Ureter (tissue), 1 donor: ENCODE measurements around the genes UBALD1 and SEPTIN12.

DNA sequence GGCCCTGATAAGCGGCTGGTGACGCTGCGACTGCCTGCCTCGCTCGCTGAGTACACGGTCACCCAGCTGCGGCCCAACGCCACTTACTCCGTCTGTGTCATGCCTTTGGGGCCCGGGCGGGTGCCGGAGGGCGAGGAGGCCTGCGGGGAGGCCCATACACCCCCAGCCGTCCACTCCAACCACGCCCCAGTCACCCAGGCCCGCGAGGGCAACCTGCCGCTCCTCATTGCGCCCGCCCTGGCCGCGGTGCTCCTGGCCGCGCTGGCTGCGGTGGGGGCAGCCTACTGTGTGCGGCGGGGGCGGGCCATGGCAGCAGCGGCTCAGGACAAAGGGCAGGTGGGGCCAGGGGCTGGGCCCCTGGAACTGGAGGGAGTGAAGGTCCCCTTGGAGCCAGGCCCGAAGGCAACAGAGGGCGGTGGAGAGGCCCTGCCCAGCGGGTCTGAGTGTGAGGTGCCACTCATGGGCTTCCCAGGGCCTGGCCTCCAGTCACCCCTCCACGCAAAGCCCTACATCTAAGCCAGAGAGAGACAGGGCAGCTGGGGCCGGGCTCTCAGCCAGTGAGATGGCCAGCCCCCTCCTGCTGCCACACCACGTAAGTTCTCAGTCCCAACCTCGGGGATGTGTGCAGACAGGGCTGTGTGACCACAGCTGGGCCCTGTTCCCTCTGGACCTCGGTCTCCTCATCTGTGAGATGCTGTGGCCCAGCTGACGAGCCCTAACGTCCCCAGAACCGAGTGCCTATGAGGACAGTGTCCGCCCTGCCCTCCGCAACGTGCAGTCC lies 10.9 kb downstream of the VASN start:
- PRO-cap, result no peak

- PRO-cap, result no peak
Measured at GRCh38 chr16:4392031-4393283, 20.8 kb downstream of the VASN start.

- PRO-cap, result no peak
Measured at GRCh38 chr16:4510794-4511423, 27.7 kb downstream of the CDIP1 start.

GRCh38 chr16:4521807-4522879 lies 16.4 kb downstream of the CDIP1 start:
- PRO-cap, result no peak

DNA sequence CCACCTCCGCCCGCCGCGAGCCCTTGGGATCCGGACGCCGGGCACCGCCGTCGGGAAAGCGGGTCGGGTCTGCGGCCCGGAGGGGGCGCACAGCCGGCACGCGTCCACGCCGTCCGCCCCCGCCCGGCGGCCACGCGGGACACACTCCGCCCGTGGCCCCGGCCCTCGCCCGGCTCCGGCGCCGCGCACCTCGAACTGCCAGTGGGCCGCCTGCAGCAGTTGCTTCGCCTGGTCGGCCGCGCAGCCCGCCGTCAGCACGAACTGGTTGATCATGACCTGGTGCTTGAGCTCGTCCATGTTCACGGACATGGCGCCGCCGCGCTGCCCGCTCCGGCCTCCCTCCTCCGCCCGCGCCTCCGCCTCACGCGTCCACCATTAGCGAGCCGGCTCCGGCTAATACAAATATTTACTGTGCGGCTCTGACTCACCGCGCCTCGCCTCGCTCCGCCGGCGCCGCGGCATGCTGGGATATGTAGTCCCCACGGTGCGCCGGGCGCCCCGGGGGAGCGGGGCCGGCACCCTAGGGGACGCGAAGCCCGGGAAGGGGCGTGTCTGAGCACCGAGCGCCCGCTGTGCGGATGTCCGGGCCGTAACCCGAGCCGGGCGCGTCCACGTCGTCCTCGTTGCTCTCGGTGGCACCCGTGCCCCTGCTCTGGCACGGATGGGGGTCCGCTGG lies at the start of gene UBALD1:
TSS of gene UBALD1 (minus strand) at position 400 of the 676 bp plus-strand sequence.
- PRO-cap, result bidirectional peak, plus-strand start at position 595 of the sequence, minus-strand start at position 377 of the sequence

DNA sequence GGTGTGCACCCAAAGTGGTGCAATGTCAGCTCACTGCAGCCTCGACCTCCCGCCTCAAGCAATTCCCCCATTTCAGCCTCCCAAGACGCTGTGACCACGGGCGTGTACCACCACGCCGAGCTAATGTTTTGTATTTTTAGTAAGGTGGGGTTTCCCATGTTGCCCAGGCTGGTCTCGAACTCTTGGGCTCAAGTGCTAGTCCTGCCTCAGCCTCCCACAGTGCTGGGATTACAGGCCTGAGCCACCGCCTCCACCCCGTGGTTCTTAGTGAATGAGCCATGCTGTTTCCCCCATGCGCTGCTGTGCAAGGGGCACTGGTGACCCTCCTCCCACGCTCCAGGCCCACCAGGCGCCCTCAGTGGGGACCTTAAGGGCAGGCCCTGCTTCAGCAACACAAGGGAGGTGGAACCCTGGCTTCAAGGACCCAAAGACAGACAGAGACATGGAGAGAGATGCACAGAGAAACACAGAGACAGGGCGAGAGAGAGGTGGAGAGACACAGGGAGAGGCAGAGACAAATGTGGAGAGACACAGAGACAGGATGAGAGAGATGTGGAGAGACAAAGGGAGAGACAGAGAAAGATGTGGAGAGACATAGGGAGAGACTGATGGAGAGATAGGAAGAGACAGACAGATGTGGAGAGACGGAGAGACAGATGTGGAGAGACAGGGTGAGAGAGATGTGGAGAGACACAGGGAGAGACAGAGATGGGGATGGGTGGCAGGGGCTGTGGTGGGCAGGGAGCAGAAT lies 15.3 kb upstream of the NUDT16L1 start:
- PRO-cap, result no peak

- PRO-cap, result no peak
Measured at GRCh38 chr16:4701380-4701829, 8.0 kb downstream of the NUDT16L1 start.

DNA sequence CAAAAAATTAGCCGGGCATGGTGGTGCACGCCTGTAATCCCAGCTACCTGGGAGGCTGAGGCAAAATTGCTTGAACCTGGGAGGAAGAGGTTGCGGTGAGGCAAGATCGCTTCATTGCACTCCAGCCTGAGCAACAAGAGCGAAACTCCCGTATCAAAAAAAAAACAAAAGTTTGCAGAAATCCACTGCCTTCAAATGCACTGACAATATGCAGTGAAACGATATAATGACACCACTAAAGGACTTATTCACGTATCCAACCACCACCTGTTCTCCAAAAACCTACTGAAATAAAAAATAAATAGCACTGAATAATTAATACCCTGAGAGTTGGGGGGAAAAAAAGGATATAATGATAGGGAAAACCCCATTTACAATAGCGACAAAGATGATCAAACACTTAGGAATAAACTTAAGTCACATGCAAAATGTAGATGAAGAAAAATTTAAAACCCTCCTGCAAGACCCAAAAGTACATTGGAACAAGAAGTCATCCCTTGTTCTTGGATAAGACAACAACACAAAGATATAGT lies 19.8 kb downstream of the NUDT16L1 start:
- PRO-cap, result no peak

DNA sequence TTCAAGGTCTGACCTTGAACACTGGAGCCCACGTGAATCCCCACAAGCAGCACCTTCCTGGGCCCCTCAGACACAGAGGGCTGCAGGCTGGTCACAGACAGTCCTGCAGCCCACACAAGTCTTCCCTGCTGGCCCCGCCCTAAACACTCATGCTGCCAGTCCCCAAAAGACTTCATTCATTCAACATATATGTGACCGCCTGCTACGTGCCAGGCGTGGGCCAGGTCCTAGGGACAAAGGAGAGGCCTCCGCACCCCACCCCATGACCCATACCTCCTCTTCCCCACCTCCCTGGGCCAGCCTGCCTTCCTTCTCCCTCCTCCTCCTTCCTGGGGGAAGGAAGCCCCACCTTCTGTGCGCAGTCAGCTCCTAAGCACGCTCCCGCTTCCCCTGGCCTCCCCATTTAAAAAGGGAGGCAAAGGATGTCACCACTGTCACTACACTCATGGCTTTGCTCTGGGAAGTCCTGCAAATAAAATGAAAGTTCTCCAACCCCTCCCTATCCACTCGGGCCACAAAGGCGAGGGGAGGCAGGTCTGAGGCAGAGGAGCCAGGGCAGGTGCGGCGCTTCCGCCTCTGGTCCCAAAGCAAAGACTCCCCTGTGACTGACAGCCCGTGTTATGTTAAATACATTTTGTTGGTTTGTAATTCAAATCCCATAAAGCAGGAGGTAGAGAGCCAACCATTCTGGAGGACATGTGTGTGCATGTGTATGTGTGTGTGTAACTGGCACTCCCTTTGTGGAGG lies 9.0 kb downstream of the DNAAF8 start:
- PRO-cap, result no peak

GRCh38 chr16:4765428-4766084 lies 1.4 kb downstream of the ZNF500 start:
- PRO-cap, result no peak

- PRO-cap, result no peak
Measured at GRCh38 chr16:4788016-4788687, at the start of gene SEPTIN12. Gene SEPTIN12, minus strand, starts transcription at chr16:4788345.

DNA sequence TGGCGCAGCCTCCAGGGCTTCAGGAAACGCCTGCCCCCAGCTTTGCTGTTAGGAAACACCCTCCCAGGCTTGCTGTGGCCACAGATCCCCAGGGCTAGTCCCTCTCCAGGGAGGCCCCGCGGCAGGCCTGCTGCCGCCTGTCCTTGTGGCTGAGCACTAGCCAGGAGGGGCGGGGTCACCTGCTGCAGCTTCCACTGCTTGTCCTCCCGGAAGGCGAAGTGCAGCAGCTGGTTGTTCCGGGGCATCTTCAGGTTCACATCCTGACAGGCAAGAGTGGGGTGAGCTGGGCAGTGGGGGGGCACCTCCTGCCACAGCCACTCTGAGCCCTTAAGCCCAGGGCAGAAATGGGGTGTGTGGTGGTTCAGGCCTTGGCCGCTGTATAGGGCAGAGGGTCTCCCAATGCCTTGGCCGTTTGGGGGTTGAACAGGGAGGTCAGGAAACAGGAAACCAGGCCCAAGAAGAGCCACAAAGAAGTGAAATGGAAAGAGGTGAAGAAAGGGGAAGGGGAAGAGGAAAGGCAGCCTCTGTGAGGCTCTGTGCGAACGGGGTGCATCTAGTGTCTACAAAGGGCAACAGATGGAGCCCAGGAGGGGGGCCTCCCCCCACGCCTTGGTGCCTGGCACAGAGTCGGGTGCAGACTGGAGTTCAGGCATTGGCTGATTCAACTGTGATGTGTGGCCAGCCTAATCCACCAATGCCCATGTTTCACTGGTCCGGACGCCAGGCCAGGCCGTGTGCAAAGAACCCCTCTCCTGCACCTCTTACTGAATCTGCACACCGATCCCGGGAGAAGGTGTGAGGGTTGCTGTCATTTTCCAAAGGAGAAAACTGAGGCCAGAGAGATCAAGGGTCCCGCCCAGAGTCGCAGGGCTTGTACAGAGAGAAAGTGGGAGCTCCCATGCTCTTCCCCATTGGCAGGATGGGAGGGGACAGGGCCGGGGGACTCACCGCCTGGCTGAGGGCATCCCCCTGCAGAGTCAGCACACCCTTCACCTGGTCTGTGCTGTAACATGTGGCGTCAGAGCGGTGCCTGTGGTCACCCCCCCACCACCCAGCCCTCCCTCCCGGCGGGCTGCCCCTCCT lies 1.8 kb downstream of the ROGDI start:
- PRO-cap, result no peak

DNA sequence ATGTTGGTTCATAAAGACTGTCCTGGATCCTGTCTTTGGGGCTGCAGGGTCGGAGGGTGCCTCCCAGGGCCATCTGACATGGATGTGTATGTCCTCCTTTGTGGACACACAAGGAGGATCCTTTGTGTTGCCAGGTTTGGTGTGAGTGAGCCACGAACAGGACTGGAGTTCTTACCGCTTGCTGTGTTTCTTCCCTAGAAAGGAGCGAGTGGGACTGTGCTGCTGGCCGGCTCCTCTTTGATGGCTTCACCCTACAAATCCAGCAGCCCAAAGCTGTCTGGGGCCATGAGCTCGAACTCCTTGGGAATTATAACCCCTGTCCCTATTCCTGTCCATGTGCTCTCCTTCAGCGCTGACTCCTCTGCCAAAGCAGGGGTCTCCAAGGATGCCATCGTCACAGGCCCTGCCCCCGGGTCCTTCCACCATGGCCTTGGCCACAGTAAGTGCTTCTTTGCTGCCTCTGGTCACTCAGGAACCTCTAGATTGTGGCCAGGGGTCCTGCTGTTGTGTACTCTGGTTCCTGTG lies 29.5 kb downstream of the UBN1 start:
- PRO-cap, result no peak

GRCh38 chr16:4886878-4887359 lies 39.6 kb downstream of the UBN1 start:
- PRO-cap, result no peak

DNA sequence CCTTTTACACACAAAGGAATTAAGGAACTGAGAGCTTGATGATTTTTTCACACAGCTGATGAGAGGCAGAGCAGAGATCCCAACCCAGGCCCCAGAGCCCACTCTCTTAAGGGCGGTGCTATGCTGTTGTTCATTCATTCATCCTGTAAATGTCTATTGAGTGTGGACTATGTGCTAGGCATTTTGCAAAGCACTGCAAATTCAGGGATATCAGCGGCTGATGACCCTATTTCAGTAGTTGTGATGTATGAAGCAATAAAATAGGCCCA lies 18.0 kb downstream of the SEC14L5 start:
- PRO-cap, result no peak

GRCh38 chr16:5089915-5090942 lies 7.4 kb downstream of the EEF2KMT start:
- PRO-cap, result no peak

GRCh38 chr16:6827232-6827752 lies 808.5 kb downstream of the RBFOX1 start:
- PRO-cap, result no peak

- PRO-cap, result no peak
Measured at GRCh38 chr16:8089582-8090291, 500.6 kb downstream of the TMEM114 start.

DNA sequence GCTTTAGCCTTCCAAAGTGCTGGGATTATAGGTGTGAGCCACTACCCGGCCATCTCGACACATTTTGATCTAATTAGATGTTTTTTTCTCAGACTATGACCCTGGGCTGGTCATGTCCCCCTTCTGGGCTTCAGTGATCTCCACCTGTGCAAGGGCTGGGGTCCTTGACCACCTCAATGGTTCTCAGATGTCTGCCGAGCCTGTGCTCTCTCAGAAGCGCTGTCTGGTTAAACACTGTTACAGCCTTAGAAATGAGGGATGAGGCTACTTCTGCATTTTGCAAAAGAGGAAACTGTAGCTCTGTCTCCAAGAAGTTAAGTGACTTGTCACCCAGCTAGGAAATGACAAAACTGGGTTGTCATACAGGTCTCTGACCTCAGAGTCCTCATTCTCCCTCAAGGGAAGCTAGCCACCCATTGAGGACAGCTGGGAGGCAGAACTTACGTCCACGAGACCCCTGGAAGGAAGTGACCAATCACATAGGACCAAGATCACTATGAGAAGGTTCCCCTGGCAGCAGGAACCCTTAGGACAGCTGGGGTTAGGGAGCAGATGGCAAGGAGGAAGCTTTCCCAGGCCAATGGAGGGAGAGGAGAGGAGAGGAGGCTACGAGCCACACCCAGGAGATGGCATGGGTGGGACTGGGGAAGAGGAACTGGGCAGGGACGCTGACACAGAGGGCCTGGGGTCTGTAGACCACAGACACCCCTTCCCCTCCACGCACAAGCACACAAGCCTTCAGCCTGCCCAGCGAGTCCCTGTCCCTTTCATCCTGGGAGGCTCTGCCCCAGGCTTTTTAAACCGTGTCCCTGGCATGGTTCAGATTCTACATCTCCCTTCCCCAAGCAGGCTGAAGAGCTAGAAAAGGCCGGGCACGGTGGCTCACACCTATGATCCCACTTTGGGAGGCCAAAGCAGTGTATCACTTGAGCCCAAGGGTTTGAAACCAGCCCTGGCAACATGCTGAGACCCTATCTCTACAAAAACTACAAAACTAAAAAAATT lies 11.3 kb downstream of the METTL22 start:
- PRO-cap, result unidirectional peak, plus-strand start at position 529 of the sequence

- PRO-cap, result no peak
Measured at GRCh38 chr16:8641002-8641402, 19.5 kb downstream of the METTL22 start.